Metastatic Breast Carcinoma in the Brain (tissue), 10 donors: Measurements from ENCODE around the genes PSMD5 and CNTRL.

DNA sequence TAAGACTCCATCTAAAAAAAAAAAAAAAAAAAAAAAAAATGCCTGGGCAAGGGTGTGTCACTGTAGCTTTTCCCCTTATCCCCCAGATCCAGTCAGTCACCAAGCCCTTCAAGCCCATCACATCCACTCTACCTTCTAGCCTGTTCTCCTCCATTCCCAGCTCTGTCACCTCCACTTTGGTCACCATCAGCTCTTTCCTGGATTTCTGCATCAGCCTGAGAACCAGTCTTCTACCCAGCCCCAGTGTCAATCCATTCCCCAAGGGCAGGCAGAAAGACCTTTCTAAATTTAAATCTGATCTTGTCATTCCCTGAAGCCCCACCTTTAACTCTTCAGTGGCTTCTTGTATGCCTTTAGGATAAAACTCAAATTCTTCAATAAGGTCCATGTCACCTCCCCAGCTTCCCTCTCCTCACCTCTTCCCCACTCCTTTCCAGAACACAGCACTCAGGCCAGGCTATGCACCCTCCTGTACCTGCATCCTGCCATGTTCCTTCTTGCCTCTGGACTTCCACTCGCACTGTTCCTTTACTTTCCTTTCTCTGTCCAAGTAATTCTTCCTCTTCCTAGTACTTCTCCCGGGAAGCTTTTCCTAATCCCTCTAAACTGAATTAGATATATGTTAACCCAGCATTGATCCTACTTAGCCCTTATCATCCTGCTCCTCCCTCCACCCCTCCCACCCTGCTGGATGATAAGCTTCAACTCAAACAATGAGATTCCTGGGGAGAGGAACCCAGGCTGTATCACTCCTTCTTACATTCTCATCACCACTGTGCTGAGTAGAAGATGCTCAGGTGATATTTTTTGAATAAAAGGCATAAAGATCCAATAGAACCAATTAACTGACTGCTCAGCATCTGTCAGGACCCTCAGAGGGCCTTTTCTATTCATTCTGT, 45.9 kb downstream of the CDK5RAP2 start:
- PRO-cap, 10 experiments, result no peak in any of the 10 experiments

GRCh38 chr9:120563073-120563612, 16.8 kb downstream of the CDK5RAP2 start:
- PRO-cap, 10 experiments, result no peak in any of the 10 experiments

- PRO-cap, 10 experiments, result no peak in any of the 10 experiments
Observed at GRCh38 chr9:120608804-120609658, 29.1 kb upstream of the CDK5RAP2 start.

DNA sequence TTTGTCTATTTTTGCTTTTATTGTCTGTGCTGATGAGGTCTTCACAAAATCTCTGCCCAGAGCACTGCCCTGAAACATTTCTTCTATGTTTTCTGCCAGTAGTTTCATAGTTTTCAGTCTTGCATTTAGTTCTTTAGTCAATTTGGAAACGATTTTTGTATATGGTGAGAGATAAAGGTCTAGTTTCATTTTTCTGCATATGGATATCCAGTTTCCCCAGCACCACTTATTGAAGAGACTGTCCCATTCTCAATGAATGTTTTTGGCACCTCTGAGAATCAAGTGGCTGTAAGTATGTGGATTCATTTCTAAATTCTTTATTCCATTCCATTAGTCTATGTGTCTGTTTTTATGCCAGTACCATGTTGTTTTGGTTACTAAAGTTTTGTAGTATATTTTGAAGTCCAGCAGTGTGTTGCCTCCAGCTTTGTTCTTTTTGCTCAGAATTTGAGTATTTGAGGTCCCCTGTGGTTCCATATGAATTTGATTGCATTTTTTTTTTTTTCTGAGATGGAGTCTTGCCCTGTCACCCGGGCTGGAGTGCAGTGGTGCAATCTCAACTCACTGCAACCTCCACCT, 51.1 kb upstream of the CDK5RAP2 start:
- PRO-cap, 10 experiments, result no peak in any of the 10 experiments

DNA sequence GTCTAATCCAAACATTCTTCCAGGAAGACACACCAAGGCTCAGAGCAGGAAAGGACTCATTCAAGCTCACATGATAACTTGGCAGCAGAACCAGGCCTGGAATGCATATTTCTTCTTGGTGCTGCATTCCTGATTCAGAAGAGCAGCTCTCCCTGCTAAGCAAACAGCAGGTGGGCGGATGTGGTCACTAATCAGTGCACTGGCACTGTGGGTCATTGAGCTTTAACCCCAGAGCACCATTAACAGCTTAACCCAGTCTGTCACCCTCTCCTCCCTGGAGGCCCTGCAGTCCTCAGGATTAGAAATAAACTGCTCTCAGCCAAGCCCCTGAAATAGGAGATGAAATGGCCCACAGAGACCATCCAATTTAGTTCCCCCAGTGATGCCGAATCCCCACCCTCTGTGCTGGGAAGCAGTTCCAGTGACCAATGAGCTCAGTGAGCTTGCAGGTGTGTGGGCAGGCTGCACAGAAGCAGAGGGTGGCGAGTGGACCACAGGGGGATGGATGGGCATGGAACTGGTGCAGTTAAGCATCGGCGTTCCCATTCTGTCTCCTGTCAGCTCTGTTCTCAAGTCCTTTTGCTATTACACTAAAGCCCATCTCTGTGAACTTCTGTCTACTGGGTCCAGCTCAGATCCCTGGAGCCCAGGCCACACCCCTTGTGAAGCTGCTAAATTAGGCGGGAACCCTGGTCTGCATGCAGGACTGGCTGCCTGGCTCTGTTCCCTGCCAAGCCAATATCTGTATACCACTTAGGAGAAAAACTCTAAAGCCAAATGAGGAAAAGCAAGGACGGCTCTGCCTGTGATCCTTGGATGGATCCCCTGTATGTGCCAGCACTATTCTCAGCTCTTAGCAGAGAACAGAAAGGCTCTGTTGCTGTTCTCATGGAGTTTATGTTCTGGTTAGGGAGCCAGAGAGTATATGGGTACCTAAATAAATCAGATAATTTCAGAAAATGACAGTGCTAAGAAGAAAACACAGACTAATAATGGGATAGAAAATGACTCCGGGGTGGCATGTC, 16.7 kb upstream of the MEGF9 start:
- PRO-cap, 10 experiments, result no peak in any of the 10 experiments

DNA sequence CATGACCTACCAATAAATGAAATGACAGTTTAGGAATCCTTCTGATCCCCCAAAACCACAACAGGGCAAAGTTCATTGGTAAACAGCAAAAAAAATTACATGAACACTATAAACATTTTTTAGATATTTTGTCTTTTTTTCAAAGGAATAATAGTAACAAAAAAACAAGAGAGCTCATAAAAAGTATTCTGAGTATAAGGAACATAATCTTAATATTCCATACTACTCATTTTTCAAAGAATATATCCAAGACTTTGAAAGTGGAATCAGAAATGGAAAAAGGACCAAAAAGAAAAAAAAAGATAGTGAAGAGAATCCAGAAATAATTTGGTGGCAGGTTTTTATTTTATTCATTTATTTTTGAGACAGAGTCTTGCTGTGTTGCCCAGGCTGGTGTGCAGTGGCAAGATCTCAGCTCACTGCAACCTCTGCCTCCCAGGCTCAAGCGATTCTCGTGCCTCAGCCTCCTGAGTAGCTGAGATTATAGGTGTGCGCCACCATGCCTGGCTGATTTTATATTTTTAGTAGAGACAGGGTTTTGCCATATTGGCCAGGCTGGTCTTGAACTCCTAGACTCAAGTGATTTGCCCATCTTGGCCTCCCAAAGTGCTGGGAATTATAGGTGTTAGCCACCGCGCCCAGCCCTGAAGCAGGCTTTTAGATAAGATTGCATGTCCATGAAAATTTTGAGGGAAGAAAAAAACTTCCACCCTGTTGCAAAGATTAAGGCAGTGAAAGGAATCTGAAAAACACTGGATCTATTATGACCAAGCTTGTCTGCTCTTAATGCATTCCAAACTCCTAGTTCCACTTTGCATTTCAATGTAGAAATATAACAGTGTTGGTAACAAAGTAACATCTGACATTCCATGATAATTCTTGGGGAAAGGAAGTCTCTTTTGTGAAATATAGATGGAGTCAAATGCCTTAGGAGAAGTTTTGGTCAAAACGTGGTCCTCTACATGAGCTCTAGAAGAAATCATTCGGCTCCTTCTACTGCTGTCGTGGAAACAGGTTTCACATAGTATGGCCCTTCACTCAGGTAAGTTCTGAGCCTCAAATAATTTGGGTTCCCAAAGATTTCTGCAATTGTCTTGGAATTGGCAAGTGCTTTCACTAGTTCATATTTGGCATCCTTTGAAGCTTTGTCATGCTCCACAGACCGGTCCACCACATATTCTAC, 24.1 kb downstream of the B3GALT9 start:
- PRO-cap, 10 experiments, result no peak in any of the 10 experiments

DNA sequence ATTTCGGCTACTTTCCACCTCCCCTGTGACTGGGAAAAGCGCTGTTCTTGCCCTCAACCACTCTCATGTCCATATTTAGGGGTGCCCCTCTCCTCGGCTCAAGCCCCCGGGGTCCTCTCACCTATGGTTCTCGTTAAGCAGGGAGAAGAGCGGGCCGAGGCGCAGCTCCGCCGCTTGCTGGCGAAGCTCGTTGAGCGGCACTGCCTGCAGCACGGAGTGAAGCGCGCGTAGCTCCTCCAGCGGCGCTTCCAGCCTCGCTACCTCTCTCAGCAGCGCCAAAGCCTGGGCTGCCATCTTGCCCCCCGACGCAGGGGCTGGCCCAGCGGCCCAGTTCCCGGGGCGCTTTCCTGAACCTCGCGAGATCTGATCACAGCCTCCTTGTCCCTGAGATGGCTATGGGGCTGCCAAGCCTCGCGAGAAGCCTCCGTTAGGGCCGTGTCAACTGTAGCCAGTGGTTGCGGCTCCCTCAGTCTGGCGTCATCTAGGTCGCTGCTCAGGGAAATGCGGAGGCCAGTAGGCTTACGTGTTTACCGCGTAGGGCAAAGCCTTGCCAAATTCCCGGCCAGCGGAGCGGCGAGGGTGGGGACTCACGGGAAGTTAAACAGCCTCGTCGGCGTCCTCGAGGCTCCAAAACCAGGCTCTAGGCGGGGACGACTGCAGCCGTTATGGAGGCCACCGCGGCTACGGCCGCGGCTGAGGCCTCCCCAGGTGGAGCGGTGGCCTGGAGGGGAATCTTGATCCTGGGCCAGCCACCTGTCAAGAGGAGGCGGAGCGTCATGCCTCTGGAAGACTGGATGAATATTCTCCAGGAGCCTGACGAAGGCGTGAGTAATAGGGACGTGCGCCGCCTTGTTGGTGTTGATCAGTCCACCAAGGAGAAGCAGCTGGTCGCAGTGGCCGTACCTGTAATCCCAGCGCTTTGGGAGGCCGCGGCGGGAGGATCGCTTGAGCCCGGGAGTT, at the start of gene PSMD5:
PSMD5 (minus strand) TSS at position 307 of the 960 bp plus-strand sequence.
- PRO-cap, 10 experiments, result peak in 10 of 10 experiments; most common plus-strand start position 469 of the sequence (in 5); most common minus-strand start position 307 of the sequence (in 8)

- PRO-cap, 10 experiments, result no peak in any of the 10 experiments
Observed at GRCh38 chr9:120853225-120854128, 10.8 kb upstream of the PSMD5 start.

GRCh38 chr9:120855751-120856844, 13.4 kb upstream of the PSMD5 start:
- PRO-cap, 10 experiments, result no peak in any of the 10 experiments

GRCh38 chr9:120874797-120875408, 2.1 kb downstream of the PHF19 start:
- PRO-cap, 10 experiments, result no peak in any of the 10 experiments

DNA sequence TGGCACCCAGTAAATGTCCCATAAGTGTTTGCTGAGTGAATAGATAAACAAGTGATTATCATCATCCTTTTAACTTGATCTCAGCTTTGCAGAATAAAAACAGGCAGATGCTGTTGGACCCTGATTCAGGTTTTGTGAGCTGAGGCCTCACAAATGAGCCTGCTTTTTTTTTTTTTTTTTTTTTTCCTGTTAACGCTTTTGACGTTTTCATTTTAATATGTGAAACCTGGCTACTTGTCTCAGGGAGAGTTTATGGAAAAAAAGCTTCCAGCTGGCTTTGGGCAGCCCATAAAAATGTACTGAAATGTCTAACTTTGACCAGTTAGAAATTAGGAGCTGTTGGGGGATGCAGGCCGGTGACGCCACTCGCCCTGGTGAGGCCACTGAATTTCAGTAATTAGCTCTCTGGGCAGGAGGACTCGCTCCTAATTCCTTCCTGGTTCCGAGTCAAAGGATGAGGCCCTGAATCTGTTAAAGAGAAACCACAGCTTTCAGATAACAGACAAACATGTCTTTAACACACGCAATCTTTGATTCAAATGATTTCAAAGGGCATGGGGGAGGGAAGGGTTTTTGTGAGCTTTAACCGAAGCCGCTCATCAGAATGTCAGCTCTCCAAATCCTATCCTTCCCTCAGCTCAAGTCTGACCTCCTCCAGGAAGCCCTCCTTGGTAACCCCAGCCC, 13.3 kb upstream of the PHF19 start:
- PRO-cap, 10 experiments, result no peak in any of the 10 experiments

- PRO-cap, 10 experiments, result no peak in any of the 10 experiments
Observed at GRCh38 chr9:120925384-120925553, 1.3 kb downstream of the TRAF1 start.

GRCh38 chr9:120929248-120929458, 2.6 kb upstream of the TRAF1 start:
- PRO-cap, 10 experiments, result peak in 4 of 10 experiments; most common minus-strand start chr9:120929380 (in 3)

DNA sequence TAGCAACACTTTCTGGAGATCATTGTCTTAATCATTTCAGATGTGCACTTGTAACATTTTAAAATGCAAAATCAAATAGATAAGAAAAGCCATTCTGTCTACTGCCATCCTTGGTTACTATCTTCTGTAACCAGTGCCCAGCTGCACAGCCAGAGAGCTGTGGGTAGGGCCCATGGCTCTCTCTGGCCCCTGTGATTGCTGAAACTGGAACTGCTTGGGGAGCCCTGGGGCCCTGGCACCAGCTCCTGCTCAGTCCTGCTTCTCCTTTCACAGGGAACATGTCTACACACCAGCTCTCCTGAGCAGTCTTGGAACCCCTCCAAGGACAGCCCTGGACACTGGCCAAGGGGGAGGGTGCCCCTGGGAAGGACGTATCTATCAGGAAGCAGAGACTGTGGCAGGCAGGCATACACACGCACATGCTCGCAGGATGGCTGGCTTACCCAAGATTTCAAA, 8.7 kb upstream of the TRAF1 start:
- PRO-cap, 10 experiments, result peak in 8 of 10 experiments; most common plus-strand start position 388 of the sequence (in 7); most common minus-strand start position 269 of the sequence (in 6)

DNA sequence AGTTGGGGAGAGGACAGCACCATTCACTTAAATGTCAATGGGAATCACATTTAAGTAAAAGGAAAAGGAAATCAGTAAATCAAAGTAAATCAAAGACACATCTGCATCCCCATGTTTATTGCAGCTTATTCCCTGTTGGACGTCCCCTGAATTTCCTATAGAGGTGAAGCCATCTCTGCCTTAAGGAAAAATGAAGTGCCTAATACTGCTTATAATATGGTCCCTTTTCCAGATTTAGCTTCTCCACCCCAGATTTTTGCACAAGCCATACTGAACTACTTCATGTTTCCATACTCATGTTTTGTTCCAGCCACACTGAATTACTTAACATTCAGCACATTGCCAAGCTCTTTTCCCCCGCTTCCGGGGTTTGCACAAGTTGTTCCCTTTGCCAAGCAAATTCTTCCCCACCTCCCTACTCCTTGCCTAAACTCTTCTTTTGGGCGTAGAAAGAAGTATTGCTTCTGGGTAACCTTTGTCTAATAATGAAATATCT, 1.8 kb upstream of the CNTRL start:
- PRO-cap, 10 experiments, result no peak in any of the 10 experiments

DNA sequence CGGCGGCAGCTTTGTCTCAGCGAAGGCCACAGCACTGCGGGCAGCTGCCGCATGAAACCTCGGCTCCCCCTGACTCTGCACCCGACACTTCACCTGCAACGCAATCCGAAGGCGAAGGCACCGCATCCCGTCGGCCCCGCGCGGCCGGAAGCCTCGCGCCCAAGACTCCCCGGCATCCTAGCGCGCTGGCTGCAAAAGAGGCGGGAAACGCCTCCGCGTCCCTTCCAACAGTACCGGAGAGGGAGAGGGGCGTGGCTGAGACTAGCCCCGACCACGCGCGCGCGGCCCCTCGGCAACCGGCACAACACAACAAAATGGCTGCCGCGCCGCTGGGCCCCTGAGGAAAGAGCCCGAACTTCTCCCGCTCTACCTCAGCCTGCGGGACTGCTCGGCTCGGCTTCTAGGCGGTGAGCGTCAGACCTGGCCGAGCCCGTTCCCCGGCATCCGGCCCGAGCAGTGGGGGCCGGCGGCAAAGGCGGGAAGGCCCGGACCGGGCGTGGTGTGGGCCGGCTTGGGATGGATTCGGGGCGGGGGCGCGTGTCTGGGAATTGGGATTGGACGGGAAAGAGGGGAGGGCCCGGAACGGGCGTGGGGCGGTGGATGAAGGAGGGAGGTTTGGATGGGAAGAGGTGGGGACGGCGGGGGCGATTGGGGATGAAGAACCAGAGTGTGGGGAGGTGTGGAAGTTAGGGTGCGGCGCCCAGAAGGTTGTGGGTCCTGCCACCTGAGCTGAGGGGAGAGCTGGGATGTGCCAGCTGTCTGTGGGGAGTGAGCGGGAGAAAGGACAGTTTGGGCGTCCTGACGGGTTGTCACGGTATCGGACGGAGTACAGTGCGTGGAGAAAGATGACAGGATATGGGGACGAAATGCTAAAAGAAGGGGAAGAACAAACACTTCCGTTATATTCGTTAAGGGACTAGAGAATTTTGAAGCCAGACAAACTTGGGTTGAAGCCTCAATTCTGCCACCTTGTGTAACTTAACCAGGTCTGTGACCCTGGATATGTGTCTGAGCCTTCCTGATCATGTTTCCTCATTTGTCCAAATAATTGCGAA, at the start of gene CNTRL:
CNTRL (plus strand) TSS at position 295 of the 1,055 bp plus-strand sequence.
- PRO-cap, 10 experiments, result peak in 10 of 10 experiments; most common plus-strand start position 632 of the sequence (in 8); most common minus-strand start position 446 of the sequence (in 5)

DNA sequence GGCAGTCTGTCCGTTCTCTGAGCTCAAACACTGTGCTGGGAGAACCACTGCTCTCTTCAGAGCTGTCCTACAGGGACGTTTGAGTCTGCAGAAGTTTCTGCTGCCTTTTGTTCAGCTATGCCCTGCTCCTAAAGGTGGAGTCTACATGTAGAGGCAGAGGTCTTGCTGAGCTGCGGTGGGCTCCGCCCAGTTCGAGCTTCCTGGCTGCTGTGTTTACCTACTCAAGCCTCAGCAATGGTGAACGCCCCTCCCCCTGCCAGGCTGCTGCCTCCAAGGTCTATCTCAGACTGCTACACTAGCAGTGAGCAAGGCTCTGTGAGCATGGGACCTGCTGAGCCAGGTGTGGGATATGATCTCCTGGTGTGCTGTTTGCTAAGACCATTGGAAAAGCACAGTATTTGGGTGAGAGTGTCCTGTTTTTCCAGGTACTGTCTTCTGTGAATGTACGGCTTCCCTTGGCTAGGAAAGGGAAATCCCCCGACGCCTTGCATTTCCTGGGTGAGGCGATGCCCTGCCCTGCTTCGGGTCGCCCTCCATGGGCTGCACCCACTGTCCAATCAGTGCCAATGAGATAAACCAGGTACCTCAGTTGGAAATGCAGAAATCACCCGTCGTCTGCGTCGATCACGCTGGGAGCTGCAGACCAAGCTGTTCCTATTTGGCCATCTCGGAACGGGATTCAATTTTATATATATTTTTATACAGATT, 58.5 kb downstream of the CNTRL start:
- PRO-cap, 10 experiments, result peak in 1 of 10 experiments; most common plus-strand start position 607 of the sequence (in 1); most common minus-strand start position 439 of the sequence (in 1)

DNA sequence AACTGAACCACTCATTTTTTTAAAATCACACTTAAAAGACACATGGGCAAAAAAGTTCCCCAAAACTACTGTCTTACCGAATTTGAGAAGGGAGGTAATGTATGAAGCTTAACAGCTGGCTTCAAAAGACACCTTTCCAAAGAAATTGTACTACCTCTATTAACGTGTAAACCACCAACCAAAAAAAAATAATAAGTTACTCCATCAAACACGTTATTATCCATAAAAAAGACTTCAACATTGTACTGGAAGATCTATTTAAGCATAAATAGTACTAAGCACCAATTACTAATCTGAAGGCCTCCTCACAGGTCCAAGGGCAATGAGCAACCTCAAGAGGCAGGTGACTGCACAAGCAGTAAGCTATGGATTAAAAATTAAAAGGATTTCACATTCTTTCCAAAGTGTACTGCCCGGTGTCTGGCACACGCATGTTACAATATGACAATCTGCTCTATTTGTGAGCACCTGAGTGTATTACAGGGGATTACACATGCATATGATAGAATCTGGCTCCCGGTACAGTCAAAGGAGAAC, 23.1 kb downstream of the RAB14 start:
- PRO-cap, 10 experiments, result no peak in any of the 10 experiments

DNA sequence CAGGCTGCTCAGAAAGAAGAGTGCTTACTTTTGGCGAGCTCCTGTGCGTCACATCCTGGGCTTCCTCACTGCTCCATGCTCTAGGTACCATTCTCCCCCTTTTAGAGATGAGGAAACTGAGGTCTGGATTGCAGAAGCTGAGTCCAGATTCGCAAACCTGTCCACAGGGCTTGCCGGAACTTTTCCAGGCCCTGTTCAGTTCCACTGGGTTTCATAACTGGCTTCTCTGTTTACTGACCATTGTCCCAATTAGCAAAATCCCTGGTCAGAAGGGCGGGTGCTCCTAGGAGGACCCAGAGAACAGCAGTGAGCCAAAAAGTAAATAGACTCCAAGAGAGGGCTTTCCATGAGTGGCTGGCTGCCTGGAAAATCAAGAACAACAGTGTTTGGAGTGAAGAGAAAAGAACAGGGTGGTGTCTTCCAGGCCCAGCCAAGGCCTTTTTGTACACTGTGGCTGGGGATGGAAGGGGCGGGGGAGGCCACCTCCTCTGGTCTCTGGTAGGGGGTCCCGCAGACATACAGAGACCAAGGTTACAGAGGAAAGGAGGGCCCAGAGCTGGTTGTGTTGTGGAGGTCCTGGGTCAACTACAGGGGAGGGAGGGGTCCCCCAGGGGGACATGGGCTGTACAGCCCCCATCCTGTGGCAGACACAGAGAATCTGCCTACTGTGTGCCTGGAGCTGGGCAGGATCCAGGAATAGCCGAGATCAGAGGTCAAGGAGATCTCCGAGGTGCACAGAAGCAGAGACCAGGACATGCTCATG, 27.3 kb downstream of the GSN start:
- PRO-cap, 10 experiments, result no peak in any of the 10 experiments

GRCh38 chr9:121335154-121335835, 34.8 kb downstream of the STOM start:
- PRO-cap, 10 experiments, result peak in 1 of 10 experiments; most common plus-strand start chr9:121335577 (in 1)